Measurements from ENCODE around the genes SULT1C3 and RANBP2.

- RRBS, result no CpG with 5 or more reads among the region's 13 CpGs
These were observed 45.4 kb downstream of the NCK2 start for GRCh38 chr2:105789789-105790747.

- RRBS, result no CpG with 5 or more reads among the region's 3 CpGs
These were observed 81.0 kb downstream of the NCK2 start for GRCh38 chr2:105825544-105826186.

- RRBS, result no CpG with 5 or more reads among the region's 50 CpGs
These were observed 136.5 kb downstream of the NCK2 start for GRCh38 chr2:105881096-105881758.

DNA sequence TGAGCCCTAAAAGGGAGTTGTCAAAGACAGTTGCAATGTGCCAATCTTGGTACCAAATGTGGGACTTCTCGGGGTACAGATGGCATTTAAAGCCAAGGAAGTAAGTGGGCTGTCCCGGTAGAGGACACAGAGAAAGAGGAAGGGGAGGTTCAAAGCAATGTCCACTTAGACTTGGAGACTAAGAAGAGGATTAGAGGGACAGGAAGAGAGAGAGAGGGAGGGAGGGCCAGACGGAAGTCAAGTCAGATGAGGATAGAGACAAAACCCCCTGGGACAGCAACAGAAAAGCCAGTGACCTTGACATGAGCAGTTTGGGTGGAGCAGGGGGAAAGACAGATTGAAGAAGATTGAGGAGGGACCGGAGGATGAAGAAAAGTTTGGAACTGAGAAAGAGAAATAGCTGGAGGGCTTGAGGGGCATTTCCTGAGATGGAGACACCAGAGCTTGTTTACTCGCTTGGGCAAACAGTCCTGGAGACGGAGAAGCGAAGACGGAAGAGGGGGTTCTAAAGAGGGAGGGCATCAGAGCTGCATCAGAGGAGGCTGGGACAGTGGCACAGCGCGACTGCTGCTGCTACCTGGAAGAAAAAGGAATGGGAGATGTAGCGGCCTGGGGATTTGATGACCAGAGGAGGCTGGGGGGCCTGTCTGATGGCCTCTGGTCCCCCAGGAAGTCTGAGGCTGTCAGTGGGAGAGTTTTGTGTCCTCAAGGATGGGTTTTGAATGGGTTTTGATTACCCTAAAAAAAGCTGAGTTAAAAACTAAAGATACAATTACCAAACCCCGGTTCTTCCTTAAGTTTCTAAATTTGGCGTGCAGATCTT, 156.1 kb upstream of the ECRG4 start:
- RRBS, result no CpG with 5 or more reads among the region's 13 CpGs

DNA sequence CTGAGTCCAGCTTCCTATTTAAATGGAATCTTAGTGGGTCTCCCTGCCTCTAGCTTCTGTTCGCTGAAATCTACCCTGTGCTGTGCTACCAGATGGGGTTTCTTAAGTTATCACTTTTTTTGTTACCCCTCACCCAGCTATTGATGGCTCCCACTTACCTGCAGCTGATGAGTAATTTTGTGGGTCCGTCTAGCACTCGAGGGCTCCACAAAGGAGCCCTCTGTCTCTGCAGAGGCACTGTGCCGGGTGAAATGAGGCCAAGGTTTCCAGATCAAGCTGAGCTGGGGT, 128.1 kb upstream of the ECRG4 start:
- RRBS, result no CpG with 5 or more reads among the region's 4 CpGs

DNA sequence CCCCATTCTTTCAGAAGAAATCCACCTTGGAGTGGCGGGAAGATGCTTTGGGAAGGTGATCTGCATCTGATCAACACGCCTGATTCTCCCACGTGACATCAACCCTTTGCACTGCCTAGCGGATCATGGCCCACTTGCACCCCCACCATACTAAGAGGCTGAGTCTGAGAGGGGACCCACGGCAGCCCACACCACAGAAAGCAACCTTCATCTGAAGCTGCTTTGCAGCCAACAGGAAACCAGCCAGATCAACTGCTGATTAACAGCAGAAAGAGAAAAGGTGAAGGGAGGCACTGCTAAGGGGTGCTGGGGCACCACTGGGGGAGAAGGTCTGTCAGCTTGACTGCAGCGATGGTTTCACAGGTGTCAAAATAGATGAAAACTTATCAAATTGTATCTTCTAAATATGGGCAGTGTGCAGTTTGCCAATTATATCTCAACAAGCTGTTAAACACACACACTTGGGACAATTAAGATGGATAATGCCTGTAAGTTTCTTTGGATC, 29.1 kb downstream of the ECRG4 start:
- RRBS, result no CpG with 5 or more reads among the region's 6 CpGs

- RRBS, result no CpG with 5 or more reads among the region's 12 CpGs
These were observed 48.0 kb downstream of the ECRG4 start for GRCh38 chr2:106113525-106113942.

DNA sequence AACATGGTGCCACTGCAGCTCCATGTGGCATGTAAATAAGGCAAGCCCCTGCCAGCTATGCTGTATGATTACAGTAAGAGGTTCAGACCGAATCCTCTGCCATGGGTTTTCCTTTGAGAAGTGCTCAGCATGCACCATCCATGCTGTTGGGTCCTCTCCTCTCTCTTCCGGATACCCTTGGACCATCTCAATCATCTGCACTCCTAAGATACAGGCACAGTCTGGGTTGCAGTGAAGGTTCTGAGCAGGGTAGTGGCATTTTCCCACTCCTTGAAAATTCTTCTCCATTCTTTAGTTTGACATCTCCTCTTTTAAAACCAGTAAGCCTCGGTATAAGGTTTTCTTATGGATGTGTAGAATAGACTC, 441.4 kb upstream of the RGPD4 start:
- RRBS, result no CpG with 5 or more reads among the region's 3 CpGs

DNA sequence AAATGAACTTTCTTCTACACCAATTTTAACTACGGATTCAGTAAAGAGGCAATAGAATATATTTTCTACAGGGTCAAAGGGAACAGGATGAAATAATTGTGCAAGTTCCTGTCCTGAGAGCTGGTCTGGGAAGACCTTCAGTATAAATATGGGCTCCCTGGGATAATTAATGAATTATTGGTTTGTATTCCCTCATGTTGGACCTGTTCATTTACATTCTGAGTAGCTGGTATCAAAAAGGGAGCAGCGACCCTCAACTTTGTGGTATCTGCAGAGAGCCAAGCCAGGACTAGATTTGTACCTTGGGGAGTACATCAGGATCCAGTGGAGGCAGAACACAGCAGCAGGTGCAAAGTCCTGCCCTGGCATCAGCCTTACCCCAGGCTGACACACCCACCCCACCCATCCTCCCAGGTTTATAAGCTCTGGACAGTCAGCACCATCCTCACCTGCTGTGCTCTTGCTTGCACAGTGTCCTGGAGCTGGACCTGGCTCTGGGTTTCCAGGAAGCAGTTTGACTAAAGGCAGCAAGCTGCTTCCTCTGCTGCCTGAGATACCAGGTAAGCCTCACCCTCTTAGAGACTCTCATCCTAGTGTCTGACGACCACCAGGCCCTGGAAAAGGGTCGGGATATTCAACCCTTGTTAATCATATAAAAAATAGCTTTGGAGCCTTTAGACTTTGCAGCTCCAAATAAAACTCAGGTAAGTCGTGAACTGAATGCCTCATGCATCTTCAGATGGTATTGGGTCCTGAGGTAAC, at the start of gene SULT1C3:
SULT1C3 (plus strand) TSS at position 445 of the 762 bp plus-strand sequence.
- RRBS, result no CpG with 5 or more reads among the region's 5 CpGs

GRCh38 chr2:108612104-108613109, 78.1 kb downstream of the LIMS1 start:
- RRBS, result 33% methylated on average over 5 of the region's 14 CpGs

GRCh38 chr2:108636216-108636734, 83.0 kb upstream of the RANBP2 start:
- RRBS, result no CpG with 5 or more reads among the region's 1 CpG

DNA sequence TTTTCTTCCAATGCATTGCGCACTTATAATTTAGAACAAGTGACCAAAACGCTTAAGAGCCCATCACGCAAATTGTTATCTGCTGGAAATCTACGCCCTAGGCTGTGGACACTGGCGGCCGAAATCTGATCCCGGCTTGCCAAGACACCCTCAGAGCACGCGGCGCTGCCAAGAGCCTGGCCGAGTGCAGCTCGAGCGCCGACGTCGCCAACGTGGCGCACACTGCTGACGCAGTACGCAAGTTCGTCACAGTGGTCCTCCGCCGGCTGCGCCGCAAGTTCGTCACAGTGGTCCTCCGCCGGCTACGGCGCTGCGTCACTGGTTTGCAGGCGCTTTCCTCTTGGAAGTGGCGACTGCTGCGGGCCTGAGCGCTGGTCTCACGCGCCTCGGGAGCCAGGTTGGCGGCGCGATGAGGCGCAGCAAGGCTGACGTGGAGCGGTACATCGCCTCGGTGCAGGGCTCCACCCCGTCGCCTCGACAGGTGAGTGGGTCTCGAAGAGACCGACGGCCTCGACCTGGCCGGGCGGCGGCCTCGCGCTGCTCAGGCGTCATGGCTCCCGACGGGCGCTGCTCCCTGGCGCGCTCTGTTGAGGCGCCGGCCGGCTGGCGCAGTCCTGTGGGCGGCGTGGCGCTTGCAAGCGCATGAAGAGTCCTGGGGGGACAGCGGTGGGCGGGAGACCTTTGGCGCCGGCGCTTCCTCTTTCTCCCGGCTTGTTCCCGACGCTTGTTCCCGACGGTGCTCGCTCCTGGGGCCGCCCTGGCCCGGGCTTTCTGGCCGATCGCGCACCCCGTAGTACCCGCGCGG, at the start of gene RANBP2:
RANBP2 (plus strand) TSS at position 285 of the 805 bp plus-strand sequence.
- RRBS, result 4% methylated on average over 11 of the region's 92 CpGs

- RRBS, result no CpG with 5 or more reads among the region's 21 CpGs
These were observed 22.9 kb upstream of the CCDC138 start for GRCh38 chr2:108763202-108764465.

DNA sequence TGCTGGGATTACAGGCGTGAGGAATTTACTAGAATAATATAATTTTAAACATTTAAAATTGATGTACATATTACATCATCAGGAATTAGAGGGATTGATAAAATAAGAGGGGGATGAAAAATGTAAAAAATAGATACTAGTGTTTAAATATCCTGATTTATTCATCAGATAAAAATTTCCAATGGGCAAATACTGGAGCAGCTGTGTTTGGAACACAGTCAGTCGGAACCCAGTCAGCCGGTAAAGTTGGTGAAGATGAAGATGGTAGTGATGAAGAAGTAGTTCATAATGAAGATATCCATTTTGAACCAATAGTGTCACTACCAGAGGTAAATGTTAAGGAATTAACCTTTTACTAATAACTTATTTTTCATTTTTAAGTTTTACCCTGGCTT, 5.5 kb upstream of the CCDC138 start:
- RRBS, result no CpG with 5 or more reads among the region's 3 CpGs

- RRBS, result no CpG with 5 or more reads among the region's 5 CpGs
These were observed 84.4 kb downstream of the EDAR start for GRCh38 chr2:108904473-108905247.

GRCh38 chr2:109201369-109201949, 72.5 kb downstream of the SH3RF3 start:
- RRBS, result no CpG with 5 or more reads among the region's 11 CpGs

- RRBS, result no CpG with 5 or more reads among the region's 17 CpGs
These were observed 84.8 kb downstream of the SH3RF3 start for GRCh38 chr2:109213506-109214603.

GRCh38 chr2:109230677-109231323, 101.8 kb downstream of the SH3RF3 start:
- RRBS, result no CpG with 5 or more reads among the region's 9 CpGs

DNA sequence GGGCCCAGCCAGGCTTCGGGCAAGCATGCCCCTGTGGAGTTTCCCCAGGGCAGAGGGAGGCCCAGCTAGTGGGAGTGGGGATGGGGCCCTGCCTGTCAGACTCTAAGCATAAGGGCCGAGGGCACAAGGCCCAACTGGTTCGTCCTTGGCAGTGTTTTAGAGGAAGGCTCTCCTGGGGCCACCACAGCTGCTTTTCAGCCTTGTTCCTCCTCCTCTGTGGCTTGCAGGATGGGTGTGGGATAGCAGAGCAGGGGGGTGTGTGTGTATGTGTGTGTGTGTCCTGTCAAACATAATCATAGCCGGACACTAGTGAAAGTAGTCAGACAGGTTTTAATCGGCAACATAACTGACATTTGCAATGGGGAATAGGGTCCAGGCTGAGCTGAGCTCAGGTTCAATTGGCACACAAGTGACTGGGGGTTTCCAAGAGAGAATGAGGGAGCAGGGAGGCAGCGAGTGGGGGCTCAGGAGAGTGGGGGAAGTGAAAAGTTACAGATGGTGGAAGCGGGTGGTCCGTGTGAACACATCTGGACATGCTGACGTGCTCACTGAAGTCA, 114.2 kb downstream of the SEPTIN10 start:
- RRBS, result no CpG with 5 or more reads among the region's 9 CpGs

DNA sequence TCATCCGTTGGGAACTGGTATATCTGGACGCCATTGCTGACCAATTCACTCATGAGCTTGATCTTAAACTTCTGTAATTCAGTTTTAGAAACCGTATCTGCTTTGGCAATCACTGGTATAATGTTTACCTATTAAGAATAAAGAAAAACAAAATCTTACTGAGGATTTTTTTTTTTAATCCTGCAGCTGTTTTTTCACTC, 46.0 kb downstream of the SEPTIN10 start:
- RRBS, result no CpG with 5 or more reads among the region's 3 CpGs